Metastatic Liver Carcinoma in the Lung (tissue), 2 donors: ENCODE results near the genes CALCA and SAA2.

- PRO-cap, 2 experiments: peak in 1 of 2 experiments; most common minus-strand start chr11:14972351 (in 1)
Observed at GRCh38 chr11:14972044-14972912, at the start of gene CALCA. CALCA (minus strand) TSS chr11:14972351.

DNA sequence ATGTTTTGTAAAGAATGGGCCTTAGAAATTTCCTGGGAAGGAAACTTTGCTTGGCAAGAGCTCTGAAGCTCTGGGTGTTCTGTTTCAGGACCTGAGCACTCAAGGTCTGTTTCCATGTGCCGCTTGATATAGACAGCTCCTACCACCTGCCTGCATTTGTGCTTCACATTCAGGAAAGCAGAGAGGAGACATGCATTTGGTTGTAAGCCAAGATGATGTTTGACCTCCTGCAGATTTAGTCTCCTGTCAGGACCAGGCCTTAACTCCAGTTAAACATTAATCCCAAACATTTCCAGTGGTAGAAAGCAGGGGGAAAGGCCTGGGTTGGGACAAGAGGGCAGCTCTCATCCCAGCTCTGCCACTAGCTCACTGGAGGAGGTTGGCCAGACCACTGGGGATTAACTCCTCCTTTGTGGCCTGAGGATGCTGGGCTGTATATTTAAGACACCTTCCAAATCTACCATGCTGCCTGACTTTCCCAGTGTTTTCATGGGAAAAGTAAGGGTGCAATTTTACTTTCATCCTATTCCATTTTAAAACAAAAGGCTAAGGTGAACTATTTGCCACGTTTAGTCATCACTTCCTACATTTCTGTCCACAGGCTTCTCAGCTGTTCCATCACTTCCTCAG lies 80.8 kb downstream of the INSC start:
- PRO-cap, 2 experiments: peak in 1 of 2 experiments; most common plus-strand start position 304 of the sequence (in 1); most common minus-strand start position 101 of the sequence (in 1)

- PRO-cap, 2 experiments: no peak in any of the 2 experiments
Observed at GRCh38 chr11:15816029-15817134, 540.0 kb downstream of the SOX6 start.

DNA sequence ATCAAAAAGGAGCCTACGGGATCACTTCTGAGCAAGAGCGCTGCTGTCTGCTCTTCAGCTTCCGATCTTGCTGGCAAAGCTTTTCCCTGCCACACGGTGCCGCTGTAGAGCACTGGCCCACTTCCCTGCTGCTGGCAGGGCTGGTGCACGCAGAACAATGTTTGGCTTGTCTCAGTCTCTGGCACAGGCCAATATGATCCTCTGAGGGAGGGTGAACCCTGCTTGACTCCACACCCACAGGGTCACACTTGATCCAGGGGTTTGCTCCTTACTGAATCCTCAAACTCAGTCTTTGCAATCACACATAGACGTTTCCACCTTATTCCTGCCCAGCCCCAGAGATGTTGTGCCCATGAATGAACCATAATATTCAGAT lies 536.6 kb downstream of the SOX6 start:
- PRO-cap, 2 experiments: no peak in any of the 2 experiments

DNA sequence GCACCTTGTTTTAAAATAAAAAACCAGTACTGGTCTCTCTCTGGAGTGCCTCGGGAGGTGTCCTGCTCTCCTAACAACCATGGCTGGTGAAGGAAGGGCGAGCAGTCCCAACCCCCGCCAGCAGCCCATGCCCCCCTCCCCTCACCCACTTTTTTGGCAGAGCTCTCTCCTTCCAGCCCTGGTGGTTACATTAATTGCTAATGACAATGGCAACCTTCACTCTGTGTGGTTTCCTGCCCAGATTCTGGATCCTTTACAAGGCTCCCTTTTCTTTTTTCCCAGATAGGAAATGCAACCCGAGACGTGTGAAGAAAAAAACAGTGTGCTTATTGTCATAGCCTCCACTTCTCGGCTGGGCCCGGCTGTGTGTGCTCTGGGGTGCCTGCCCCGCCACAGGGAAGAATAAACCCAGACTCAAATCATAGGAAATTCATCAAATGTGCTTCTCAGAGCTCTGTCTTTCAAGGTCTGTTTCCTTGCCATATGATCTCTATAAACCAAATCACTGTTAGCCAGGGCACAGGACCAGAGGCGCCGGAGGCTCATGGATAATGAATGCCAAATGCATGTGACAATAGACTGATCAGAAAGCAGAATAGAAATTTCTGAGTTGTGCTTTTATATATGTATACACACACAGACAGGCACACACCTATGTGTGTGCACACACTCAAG lies 512.9 kb downstream of the SOX6 start:
- PRO-cap, 2 experiments: no peak in any of the 2 experiments

DNA sequence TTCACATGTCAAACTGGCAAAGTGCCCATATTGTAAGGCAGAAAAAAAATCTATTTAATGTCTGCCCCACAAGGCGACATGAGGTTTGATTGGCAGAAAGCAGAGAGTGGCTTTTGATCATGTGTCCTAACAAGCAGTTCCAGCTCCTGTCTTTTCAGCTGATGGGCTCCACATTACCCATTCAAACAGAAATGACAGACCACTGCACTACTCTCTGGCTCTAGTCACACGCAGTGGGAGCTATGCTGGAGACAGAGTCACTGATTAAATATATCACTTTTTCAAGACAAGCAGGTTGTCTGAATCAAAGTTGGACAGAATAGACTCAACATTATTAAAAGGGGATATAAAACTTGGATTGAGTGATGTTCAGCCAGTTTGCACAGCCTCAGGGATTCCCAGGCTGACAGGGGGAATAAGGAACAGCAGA lies 58.9 kb downstream of the SOX6 start:
- PRO-cap, 2 experiments: no peak in any of the 2 experiments

GRCh38 chr11:16603733-16604780 lies 134.4 kb upstream of the C11orf58 start:
- PRO-cap, 2 experiments: peak in 2 of 2 experiments; most common plus-strand start chr11:16604602 (in 2); most common minus-strand start chr11:16604295 (in 1)

DNA sequence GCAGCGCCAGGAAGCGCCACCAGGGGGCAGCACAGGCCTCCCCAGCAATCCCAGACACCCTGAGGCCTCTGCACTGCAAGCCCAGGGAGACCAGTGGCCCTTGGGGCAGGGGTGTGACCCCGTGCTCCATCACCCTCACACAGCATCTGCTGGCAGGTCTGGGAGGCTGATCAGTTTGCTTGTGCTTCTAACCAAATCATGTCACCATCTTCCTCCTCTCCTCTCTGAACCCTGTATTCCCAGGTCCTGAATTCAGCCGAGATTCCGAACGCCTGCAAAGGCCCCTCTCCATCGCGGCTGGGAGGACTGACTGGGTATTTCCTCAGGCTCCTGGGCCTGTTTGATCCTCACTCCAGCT lies 50.1 kb downstream of the C11orf58 start:
- PRO-cap, 2 experiments: no peak in any of the 2 experiments

DNA sequence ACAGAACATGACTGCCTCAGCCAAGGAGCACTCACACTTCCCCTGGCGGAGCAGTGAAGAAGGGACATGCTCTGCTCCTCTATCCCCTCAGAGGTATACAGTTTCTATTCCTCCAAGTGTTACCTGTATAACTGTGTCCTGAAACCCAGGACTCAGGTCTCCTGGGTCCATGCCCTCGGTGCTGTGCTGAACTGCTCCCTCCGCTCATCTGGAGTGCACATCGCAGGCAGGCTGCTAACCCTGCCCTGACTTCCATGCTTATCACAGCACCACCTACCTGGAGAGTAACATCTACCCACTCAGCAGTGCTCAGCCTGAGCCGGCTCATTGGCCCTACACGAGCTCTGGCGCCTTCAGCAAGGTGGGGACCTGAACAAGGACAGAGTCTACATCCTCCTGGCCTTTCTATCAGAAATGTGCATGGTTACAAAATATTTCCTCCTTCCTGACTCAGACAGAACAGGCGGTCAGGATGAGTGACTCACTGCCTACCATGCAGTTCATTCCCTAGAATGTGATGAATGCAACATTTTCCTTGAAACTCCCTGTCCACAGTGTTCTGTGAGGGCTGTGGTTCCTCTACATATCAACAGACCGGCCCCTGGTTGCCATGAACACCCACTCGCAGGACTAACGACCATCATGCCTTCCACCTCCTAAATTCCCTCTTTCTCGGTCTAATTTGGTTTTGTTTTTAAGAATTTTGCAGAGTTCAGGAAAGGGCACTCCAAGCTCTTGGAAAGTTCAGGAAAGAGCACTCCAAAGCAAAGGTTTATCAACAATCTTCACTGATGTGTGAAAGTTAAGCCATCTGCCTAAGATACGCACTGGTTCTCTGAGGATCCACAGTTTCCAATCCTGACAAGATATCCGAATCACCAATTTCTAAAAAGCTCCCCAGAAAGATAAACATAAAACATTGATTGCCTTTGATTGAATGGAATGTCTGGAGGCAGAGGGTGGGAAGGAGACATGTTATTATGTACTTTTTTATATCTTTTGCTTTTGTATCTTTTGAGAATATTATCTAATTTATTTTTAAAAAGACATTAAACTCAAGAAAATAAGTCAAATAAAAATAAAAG lies 53.2 kb downstream of the C11orf58 start:
- PRO-cap, 2 experiments: no peak in any of the 2 experiments

DNA sequence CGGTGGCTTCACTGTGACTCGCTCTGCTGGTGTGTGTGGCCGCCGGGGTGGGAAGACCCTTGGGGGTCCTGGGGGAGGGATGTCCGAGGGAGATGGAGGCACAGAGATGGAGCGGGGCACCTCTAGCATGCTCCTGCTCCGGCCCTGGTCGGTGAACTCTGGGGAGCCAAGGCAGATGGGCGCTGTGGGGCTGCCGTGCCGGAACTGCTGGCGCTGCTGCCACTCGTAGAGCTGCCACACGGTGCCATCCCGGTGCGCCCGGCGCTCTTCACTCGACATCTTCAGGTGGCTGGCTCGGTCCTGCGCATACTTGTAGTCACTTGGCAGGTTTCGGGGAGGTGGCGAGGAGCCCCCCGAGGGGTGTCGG lies 78.4 kb downstream of the C11orf58 start:
- PRO-cap, 2 experiments: no peak in any of the 2 experiments

GRCh38 chr11:16986976-16988132 lies 26.9 kb downstream of the PLEKHA7 start:
- PRO-cap, 2 experiments: no peak in any of the 2 experiments

- PRO-cap, 2 experiments: no peak in any of the 2 experiments
Observed at GRCh38 chr11:17330000-17330357, 21.6 kb upstream of the NCR3LG1 start.

- PRO-cap, 2 experiments: no peak in any of the 2 experiments
Observed at GRCh38 chr11:17531622-17532162, 12.5 kb downstream of the USH1C start.

DNA sequence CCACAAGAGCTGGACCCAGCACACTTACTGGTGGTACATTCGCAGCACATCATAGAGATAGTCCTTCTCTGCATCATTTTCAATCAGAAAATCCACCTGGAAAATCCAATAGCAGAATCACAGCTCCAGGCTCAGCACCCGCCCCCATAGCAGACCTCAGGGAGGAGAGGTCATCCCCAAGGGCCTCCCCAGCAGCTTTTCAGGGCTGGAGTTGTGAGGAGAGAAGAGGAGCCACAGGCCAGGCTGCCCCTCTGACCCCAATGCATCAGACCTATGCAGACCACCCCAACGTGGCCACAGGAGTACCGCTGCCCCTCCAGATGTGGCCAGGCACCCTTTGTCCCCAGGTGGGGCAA lies 11.0 kb downstream of the USH1C start:
- PRO-cap, 2 experiments: no peak in any of the 2 experiments

DNA sequence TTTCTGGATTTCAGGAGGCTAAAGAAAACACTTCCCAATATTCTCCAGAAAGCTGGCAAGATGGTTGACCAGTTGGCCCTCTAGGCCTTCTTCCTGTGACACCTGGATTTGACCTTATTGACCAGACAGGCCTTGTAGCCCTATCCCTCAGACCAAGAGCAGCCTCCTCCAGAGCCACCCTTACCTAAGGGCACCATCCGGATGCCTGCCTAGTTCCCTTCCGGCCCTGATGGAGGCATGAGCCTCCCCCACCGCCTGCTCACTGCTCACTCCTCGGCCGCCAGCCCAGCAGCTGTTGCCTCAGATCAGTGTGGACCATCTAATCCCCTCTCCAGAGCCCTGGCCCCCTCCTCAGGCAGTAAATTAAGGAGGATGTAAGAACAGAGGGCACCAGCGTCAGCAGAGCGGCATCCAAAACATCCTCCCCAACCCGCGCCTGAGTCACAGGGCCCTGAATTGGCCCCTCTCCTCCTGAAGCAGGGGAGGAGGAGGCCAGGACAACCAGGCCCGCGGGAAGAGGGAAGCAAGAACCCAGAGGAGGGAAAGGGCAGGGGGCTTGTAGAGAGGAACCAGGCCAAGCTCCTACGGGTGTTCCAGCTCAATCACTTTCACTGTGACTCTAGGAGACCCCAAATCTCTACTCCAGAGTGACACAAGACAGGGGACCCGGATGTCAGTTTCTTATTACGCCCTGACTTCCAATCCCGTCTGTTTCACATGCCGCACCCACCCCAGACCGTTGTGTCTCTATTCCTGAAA lies 31.4 kb upstream of the MYOD1 start:
- PRO-cap, 2 experiments: no peak in any of the 2 experiments

GRCh38 chr11:17985412-17985835 lies 27.4 kb downstream of the SERGEF start:
- PRO-cap, 2 experiments: no peak in any of the 2 experiments

GRCh38 chr11:18248299-18249023 lies at the start of gene SAA2:
SAA2 (minus strand) TSS chr11:18248668.
- PRO-cap, 2 experiments: peak in 1 of 2 experiments; most common plus-strand start chr11:18248830 (in 1); most common minus-strand start chr11:18248639 (in 1)

DNA sequence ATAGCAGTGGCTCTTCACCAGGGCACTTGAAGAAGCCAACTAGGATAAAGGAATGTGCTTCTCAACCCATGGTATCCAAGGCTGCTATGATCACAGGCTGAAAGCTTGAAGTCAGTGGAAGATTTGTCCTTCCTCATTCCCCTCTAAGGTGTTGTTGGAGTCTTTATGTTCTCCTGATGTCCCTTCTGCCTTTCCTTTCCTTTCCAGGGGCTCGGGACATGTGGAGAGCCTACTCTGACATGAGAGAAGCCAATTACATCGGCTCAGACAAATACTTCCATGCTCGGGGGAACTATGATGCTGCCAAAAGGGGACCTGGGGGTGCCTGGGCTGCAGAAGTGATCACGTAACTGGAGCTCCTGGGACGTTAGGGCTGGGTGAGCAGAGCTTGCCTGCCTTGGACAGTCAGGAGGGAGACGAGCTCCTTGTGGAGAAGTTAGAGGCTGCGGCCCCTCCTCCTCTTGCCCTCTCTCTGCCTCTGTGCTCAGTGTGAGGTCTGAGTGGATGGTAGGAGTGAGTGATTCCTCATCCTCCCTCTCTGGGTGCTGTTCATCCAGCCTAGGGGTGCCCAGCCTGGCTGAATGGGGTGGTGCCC lies 3.0 kb downstream of the SAA1 start:
- PRO-cap, 2 experiments: no peak in any of the 2 experiments

DNA sequence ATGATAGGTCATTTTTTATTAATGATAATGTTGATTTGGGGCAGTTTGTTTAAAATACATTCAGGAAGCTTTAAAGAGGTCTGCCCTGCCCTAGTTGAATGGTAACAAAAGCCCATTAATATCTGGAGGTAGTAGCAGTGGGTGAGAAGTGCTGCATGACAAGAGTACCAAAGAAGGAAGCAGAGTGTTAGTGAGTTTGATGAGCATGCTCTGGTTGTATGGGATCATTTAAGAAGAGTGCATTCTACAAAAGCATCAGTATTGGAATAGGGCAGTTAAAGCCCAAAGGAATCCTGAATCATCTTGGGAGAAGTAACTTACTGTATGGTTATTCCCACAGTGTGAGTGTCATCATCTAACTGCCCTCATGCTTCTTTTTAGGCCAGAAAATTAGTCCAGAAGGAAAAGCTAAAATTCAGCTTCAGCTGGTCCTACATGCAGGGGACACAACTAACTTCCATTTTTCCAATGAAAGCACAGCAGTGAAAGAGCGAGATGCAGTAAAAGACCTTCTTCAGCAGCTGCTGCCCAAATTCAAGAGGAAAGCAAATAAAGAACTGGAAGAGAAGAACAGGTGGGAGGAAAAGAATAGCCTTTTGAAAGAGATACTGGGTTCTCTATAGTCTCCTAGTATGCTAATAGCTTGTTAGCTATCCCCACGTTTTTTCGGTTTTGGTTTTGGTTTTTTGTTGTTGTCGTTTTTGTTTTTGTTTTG lies 13.2 kb downstream of the GTF2H1 start:
- PRO-cap, 2 experiments: no peak in any of the 2 experiments

- PRO-cap, 2 experiments: no peak in any of the 2 experiments
Observed at GRCh38 chr11:18396406-18396676, 2.0 kb downstream of the LDHA start.